Cardiac atrium fibroblast (primary cell): Measurements from ENCODE around the genes HSFX1 and MAGEA9.

- RAMPAGE, long total RNA = no peak
Measured at GRCh38 chrX:145782459-145782800, 35.2 kb upstream of the SLITRK2 start.

DNA sequence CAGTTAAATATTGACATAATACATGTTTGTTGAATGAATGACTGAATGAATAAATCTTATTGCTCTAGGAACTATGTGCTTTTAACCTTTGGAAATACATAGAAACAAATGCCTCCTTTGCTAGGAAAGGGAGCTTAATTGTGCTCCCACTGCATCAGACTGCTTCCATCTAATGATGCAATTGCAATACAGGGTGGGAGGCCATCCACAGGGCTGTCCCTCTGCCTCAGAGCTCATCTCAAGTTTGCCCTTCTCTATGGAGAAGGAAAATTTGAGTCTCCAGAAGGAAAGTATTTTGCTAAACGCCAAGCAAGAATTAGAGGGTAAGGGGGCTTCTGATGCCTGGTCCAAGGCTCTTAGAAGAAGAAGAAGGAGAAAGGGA lies 1.9 kb downstream of the SLITRK2 start:
- RAMPAGE, long total RNA = no peak

GRCh38 chrX:147901850-147902064 lies 10.0 kb upstream of the FMR1 start:
- RAMPAGE, long total RNA = no peak

- RAMPAGE, long total RNA = no peak
Measured at GRCh38 chrX:147936399-147936691, 24.6 kb downstream of the FMR1 start.

GRCh38 chrX:147940467-147940782 lies 28.7 kb downstream of the FMR1 start:
- RAMPAGE, long total RNA = no peak

GRCh38 chrX:147953094-147953735 lies 27.9 kb upstream of the FMR1NB start:
- RAMPAGE, long total RNA = no peak

DNA sequence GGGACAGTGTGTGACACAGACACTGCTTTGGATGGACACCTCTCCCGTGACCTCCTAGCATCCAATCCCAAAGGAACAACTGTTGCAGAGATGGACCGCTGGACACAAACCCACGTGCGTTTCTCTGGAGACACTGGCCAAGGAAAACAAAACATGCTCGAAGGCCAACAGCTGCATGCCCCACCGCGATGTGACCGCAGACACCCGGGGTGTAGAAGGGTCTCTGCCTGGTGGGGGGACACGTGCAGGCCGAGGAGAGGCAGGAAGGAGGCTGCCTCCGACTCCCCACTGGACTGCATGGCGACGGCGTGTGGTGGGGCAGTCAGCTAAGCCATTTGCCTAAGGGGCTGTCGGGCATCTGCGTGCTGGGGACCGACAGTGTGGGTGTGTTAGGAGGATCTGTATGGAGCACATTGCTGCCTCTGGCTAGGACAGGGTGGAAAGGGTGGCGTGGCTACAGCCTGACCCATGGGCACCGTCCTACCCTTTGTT lies at the start of gene HSFX1:
TSS of gene HSFX1 (plus strand) at position 272 of the 492 bp plus-strand sequence.
- RAMPAGE, long total RNA = no peak

GRCh38 chrX:149781606-149781989 lies at the start of gene MAGEA9:
Gene MAGEA9, plus strand, starts transcription at chrX:149781930.
- RAMPAGE, long total RNA = no peak

DNA sequence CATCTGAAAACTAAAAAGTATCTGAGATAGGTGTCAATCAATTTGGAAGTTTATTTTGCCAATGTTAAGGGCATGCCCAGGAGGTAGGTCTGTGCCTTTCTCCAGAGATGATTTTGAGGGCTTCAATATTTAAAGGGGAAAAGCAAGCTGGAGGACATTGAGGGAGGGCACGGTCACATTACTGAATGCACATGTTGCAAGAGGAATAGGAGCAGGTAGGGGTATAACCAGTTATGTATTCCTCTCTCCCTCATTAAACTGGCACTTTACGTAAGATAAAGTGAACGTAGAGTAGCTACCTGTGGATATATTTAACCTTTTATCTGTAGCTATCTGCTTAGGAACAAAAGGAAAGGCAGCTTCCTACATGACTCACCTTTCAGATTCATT lies 36.6 kb downstream of the MAGEA9 start:
- RAMPAGE, long total RNA = no peak

GRCh38 chrX:150037110-150037330 lies 98.7 kb upstream of the EOLA2 start:
- RAMPAGE, long total RNA = no peak

GRCh38 chrX:150200752-150201495 lies 162.2 kb upstream of the MAMLD1 start:
- RAMPAGE, long total RNA = no peak

- RAMPAGE, long total RNA = no peak
Measured at GRCh38 chrX:150202691-150203227, 160.4 kb upstream of the MAMLD1 start.

DNA sequence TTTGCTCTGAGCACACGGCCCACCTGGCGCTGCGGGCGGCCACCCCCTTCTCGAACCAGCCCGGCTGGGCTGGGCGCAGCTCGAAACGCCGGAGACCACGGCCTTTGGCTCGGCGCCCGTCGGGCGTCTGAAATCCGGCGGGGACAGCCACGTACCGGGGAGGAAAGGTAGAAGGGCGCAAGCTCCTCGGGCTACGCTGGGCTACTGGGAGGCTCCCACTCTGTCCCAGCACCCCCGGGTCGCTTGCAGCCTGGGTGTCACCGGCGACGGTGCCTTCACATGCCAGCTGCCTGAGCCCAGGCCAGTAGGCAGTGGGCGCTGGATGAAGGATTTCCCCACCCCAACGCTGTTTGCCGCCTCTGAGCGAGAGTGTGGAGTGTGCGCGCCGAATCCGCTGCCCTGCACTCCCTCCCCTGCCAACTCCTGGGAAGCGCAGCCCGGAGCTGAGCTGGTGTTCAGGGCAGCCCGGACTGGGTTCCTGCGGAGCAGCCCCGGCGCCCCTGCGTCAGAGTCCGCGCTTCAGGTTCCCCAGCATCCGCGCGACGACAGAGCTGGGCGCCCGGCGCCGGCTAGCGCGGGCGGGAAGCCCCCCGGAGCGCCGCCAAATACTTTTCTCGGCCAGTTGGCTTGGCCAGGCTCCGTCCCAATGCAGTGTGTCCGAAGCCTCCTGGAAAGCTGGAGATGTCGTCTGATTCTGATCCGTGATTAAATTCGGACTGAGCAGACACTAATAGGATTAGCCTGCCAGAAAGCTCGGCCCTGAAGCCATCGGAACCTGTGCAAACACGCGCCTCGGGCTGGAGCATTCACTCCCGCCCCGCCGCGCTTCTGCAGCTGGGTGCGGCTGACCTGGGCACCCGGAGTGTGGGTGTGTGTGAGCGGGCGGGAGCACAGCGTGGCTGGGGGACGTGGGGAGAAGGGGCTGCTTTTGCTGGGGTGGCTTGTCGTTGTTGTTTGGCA lies 825 bp downstream of the MAMLD1 start:
- RAMPAGE, long total RNA = no peak

- RAMPAGE, long total RNA = no peak
Measured at GRCh38 chrX:150575151-150575948, 6.9 kb downstream of the MTM1 start.

DNA sequence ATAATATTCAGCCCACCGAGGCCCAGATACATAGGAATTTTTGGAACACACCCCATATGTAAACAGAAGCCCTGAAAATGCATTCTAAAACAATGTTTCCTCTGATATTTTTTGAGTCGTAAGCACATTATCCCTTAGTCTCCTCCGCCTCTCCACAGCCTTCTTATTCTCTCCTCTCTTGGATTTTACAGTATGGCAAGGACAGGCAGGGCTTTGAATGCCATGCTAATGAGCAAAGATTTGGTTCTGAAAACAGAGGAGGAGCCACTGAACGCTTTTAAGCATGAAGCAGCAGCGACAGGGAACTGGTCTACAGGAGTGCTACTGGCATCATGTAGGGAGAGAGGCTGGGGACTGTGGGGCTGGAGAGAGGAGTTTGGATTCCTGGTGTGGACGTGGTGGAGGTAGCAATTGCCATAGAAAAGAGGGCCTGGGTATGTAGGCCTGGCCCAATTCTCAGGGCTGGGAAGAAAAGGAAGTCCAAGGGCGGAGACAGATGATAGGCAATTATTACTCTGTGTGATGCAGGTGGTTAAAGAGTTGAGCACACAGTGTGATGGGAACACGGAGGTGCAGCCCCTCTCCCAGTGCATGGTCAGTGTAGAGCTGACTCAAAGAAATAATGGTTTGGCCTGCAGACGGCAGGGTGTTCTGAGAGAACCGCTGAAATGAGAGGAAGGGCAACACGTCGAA lies 4.7 kb upstream of the CD99L2 start:
- RAMPAGE, long total RNA = no peak

- RAMPAGE, long total RNA = no peak
Measured at GRCh38 chrX:150967696-150968211, 15.4 kb upstream of the HMGB3 start.

- RAMPAGE, long total RNA = no peak
Measured at GRCh38 chrX:150985264-150986062, 2.3 kb downstream of the HMGB3 start.

DNA sequence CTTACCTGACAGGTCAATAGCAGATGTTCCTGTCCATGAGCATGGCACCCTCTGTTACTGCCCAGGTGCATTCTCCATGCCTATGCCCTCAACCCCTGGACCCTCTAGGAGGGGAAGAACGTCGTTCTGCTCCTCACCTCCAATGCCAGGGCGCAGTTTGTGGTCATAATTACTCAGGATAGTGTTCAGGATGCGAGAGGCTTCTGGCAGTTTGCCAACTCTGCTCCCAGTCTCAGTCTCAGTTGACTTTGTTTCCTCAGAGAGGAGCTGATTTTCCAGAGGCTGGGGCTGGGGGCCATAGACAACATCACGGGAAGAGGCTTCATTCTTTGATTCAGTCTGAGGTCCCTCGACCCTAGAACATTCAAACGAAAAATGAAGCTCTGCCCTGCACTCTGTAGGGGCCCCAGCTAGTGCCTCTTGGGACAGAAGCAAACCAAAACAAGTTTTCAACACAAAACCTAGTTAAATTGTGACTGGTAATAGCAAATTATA lies 4.4 kb downstream of the GABRE start:
- RAMPAGE, long total RNA = no peak

DNA sequence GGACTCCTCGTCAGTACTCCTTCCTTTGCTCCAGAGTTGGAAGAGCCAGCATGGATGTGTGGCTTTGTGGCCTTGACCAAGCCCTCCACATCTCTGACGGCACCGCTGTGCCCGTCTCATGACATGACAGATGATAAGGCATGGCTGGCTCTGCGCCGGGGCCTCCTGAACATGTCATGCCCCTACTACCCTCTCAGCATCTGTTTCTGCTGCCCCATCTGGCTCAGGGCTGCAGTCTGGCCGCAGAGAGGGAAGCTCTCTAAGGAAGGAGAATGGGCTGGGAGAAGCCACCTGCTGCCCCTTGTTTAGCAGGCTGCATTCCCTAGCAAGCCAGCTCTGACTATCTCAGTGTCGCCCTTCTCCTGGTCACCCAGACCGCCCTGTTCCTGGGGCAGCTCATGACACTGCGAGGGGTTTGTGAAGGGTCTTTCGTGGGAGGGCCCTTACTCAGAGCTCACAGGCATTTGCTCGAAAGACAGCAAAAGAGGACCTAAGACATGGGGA lies 7.2 kb downstream of the ZNF185 start:
- RAMPAGE, long total RNA = no peak

GRCh38 chrX:152914887-152916106 lies 17.4 kb downstream of the ZNF185 start:
- RAMPAGE, long total RNA = no peak